Metastatic Breast Carcinoma in the Ovary (tissue), 3 donors: ENCODE data around the genes SHFL and TYK2.

DNA sequence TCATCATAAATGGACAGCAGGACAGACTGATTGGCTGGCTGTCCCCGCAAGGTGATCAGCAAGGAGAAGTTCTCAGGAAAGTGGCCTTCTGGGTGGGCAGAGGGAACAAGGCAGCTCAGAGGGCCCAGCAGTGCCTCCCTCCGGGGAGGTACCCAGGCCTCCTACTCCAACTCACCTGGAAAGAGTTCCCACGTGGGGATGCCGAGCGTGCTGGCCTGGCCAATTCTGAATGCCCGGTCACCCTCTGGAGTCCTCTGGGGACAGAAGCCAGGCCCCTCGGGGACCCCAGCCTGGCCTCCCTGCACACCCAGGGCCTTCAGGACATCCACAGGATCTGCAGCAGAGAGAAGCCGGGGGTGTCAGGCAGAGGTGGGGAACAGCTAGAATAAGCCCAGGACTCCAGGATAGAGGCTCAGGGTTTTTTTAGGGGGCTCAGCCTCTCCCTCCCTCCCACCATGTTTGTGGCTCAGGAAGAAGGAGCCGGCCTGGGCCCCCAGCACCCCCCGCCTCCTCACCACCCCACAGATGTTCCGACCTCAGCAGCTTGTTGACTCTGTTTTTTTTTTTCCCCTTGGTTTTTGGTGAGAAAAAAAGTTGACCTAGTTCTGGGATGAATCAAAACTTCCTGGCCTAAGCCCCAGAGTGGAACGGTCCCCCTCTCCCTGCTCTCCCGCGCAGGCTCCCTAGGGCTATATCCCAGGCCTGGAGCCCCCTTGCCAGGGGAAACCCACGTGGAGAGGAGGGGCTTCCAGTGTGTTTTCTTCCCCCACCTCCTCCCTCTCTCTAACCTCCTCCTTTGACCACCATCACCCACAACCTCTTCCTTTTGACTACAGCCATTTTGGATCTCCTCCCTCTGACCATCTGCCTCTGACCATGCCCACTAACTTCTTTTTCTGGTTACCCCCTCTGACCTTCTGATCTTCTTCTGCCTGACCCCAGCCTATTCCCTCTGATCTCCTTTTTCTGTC is 4.1 kb downstream of the COL5A3 start:
- PRO-cap, 3 experiments: no peak in any of the 3 experiments

DNA sequence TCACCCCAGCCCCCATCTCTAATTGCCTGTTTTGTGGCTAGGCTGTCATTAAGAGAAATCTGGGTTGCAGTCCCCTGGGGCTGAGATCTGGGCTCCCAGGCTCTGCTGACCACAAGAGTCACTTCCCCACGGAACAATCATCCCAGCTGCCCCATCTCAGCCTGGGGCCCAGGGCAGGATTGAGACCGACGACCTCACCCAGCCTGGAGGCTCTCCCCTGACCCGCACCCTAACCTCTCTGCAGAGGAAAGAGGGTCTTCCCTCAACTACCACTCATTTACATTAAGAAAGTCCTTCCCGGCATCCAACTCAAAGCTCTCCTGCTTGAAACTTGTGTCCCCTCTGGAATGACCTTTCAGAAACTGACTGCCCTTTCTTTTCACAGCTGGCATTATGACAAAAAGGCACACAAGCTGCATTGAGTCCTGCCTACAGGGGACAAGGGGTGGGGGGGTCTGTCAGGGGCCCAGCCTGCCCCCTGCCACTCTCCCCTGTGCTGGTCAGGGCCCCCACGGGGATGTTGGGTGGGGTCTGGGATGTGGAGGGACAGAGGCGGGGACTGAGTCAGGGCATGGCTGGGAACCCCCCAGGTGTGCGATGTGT is 2.2 kb downstream of the COL5A3 start:
- PRO-cap, 3 experiments: no peak in any of the 3 experiments

DNA sequence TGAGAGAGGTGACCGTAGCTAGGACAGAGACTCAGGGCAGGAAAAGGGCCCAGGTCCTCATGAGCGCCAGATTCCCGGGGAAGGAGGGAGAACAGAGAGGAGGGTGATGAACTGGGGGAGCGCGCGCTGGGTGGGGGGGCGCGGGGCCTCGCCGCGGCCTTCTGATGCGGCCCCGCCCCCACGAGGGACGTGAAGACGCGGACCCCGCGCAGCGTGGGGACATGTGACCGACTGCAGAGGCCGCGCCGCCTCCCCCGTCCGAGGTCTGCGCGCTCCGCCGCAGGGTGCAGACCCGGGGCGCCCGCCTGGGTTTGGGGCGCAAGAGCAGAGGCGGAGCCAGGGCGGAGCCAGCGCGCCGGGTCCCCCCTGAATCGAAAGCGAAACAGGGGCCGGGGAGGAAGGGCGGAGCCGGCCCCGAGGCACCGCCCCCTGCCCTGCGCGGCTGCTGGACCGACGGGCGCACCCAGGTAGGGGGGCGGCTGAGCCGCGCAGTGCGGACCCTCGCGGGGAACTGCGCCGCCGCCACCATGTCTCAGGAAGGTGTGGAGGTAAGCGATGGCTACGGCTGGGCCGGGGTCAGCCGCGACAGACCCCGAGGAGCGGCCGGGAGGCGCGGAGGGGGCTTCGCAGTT is at the start of gene SHFL:
Gene SHFL, plus strand, starts transcription at position 417 of the 632 bp plus-strand sequence.
- PRO-cap, 3 experiments: peak in 3 of 3 experiments; most common plus-strand start position 222 of the sequence (in 1); most common minus-strand start position 379 of the sequence (in 2)

DNA sequence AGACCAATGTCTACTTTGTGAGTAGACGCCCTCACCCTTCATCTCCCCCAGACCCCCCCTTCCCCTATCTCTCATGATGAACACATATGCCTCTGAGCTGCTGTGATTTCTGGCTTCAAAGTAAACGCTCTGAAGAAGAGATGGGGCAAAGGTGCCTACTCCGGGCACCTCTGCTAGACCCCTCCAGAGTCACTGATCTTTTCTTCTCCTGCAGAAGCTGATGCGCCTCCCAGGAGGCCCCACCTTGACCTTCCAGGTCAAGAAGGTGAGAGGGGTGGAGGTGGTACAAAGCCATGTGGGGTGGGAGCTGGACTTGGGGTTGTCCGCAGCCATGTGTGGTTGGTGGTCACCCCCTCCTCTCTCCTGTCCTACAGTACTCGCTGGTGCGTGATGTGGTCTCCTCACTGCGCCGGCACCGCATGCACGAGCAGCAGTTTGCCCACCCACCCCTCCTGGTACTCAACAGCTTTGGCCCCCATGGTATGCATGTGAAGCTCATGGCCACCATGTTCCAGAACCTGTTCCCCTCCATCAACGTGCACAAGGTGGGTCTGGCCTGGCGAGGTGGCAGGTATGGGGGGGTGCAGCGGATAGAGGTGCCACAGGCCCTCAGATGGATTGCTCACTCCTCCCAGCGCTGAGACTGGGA is 1.6 kb downstream of the PPAN start:
- PRO-cap, 3 experiments: peak in 1 of 3 experiments; most common plus-strand start position 69 of the sequence (in 1)

DNA sequence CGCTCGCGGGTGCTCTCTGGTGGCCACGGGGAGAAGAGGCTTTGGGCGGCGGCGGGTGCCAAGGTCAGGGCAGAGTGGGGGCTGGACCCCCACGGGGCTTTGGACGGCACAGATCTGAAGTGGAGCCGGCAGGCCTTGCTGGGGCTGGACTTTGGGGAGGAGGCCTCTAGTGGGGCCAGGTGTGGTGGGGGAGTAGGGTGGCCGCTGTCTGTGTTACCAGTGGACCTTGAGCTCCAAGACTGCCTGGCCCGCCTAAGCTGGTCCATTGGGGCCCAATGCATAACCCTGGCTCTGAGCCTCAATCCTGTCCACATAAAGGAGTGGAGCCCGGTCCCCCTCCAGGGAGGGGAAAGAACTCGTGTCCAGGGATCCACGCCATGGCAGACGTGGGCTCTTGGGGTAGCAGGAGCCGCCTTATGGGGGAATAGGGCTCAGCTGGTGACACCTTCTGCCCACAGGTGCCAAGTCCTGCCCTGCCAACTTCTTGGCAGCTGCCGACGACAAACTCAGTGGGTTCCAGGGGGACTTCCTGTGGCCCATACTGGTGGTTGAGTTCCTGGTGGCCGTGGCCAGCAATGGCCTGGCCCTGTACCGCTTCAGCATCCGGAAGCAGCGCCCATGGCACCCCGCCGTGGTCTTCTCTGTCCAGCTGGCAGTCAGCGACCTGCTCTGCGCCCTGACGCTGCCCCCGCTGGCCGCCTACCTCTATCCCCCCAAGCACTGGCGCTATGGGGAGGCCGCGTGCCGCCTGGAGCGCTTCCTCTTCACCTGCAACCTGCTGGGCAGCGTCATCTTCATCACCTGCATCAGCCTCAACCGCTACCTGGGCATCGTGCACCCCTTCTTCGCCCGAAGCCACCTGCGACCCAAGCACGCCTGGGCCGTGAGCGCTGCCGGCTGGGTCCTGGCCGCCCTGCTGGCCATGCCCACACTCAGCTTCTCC is 2.0 kb downstream of the P2RY11 start:
- PRO-cap, 3 experiments: no peak in any of the 3 experiments

- PRO-cap, 3 experiments: no peak in any of the 3 experiments
Observed at GRCh38 chr19:10175264-10175933, 19.4 kb downstream of the DNMT1 start.

DNA sequence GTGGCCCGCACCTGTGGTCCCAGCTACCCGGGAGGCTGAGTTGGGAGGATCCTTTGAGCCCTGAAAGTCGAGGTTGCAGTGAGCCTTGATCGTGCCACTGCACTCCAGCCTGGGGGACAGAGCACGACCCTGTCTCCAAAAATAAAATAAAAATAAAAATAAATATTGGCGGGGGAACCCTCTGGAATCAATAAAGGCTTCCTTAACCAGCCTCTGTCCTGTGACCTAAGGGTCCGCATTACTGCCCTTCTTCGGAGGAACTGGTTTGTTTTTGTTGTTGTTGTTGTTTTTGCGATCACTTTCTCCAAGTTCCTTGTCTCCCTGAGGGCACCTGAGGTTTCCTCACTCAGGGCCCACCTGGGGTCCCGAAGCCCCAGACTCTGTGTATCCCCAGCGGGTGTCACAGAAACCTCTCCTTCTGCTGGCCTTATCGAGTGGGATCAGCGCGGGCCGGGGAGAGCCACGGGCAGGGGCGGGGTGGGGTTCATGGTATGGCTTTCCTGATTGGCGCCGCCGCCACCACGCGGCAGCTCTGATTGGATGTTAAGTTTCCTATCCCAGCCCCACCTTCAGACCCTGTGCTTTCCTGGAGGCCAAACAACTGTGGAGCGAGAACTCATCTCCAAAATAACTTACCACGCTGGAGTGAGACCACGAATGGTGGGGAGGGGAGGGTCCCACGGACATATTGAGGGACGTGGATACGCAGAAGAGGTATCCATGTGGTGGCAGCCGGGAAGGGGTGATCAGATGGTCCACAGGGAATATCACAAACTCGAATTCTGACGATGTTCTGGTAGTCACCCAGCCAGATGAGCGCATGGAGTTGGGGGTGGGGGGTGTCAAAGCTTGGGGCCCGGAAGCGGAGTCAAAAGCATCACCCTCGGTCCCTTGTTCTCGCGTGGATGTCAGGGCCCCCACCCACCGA is 1.2 kb upstream of the ICAM5 start:
- PRO-cap, 3 experiments: no peak in any of the 3 experiments

GRCh38 chr19:10294048-10294607 is 4.4 kb downstream of the ICAM5 start:
- PRO-cap, 3 experiments: no peak in any of the 3 experiments

DNA sequence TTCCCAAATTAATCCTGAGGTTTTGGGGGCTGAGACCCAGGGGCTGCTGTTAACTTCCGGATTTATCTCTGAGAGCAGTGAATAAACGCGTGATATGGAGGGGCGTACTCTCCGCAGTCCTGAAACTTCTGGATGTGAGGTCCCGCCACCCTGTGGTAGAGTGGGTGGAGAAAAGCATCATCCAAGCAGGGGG is 671 bp downstream of the RAVER1 start:
- PRO-cap, 3 experiments: no peak in any of the 3 experiments

DNA sequence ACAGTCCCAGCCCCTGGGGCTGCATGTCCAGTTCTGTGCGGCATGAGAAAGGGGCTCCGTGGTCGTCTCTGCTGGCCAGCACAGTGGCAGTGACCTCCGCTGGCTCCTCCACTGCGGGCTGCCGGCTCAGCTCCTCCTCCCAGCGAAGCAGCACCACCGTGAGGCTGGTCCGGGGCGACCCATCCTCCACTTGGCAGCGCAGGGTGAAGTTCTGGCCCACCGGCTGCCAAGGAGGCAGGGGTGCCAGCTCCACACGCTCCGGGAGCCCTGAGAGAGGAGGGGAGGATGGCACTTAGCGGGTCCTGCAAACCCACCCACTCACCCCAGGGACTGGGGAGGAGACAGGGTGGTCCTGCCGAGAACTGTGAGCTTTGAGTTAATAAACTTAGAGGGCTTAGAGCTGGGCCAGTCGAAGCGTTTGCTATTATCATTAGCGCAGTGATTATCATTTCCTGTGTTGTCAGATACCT is 2.4 kb upstream of the RAVER1 start:
- PRO-cap, 3 experiments: no peak in any of the 3 experiments

DNA sequence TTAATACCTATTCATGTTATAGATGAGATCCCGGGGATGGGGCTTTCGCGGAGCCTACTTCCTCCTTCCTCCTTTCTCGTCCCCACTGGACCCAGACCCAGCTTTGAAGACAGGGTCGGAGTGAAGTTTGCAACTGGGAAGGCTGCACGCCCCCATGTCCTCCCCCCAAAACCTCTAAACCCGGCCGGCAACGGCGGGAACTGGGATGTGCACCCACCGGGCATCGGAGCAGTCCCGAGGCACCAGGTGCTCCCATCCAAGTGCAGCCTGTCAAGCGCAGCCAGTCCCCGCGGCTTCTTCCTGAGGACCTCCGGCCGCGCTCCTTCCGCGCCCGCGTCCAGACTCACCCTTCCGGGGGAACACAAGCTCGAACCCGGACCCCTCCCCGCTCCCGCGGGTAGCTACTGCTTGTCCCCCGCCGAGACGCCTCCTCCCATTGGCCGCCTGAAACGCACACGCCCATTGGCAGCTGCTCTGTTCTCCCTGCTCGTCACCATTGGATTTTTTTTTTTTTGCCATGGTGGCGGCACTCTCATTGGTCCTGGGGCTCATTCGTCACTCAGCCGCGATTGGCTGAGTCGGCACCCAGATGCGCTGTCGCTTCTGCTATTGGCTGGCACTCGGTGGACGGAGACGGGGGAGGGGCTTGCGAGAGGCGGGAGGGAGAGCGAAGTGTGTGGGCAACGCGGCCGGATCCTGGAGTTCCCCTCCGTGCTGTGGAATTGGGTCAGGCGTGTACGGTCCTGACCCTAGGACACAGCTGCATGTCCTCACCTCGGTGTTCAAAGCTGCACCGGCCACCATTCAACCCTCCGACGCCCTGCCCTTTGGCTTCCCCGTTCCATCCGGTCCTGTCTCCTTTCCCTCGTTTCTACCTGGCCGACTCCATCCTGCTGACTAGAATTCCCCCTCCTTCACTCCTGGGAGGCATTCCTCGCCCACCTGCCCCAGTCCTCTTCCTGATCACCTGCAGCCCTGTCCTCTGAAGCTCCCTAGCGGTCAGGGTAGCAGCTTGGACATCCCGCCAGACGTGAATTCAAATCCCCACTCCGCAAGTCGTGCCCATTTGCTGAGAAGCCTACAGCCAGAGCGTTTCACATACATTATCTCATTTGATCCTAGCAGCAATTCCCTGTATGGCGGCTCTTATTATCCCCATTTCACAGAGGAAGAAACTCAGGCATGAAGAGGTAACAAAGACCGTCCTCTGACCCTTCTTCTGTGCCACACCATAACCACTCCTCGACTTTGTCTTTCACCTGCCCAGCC is at the start of gene TYK2:
Gene TYK2, minus strand, starts transcription at position 410 of the 1,269 bp plus-strand sequence.
- PRO-cap, 3 experiments: peak in 3 of 3 experiments; most common plus-strand start position 665 of the sequence (in 2); most common minus-strand start position 345 of the sequence (in 1)

GRCh38 chr19:10389567-10390286 is 9.4 kb upstream of the TYK2 start:
- PRO-cap, 3 experiments: no peak in any of the 3 experiments

- PRO-cap, 3 experiments: peak in 1 of 3 experiments; most common minus-strand start chr19:10405649 (in 1)
Observed at GRCh38 chr19:10405463-10405879, 2.1 kb upstream of the CDC37 start.

GRCh38 chr19:10418875-10419200 is 1.5 kb upstream of the PDE4A start:
- PRO-cap, 3 experiments: no peak in any of the 3 experiments

- PRO-cap, 3 experiments: no peak in any of the 3 experiments
Observed at GRCh38 chr19:10419201-10419414, 1.2 kb upstream of the PDE4A start.

DNA sequence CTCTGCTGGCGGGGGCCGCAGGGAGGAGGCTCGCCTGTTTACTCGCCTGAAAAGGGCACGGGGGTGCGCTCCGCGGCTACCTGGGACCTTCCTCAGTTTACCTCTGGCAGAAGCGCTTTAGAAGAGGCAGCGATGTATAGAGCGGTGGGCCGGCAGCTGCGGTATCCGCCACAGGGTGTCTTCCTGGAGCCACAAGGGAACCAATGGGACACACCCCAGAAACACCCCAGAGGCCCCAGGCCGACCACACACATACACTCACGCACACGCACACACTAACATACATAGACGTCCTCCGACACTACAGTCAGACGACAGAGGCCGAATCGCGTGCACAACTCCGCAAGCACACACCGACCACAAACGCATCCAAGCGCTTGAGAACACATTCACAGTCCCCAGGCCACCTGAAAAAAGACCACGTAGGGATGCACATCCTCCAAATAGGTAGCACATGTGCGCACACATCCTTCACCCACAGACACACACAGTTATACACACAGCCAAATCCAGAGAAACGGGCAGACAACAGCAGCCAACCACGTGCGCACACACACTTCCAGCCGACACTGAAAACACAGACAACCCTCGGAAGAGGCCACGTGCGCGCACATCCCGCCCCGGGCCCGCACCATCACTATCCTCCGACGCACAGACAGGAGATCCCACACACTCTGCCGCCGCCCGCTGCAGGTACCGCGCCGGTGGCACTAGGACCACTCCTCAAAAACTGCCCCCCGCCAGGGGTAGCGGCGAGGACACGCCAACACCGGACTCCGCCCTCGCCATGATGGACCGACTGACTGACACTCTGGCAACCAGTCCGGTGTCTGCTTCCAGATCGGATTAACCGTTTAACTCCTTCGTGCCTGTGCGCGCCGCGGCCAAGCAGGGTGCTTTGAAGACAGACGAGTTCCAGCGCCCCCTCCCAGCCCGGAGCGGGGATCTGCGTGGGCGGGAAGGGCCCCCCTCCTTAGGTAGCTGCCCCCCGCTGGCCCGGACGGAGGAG is 619 bp upstream of the PDE4A start:
- PRO-cap, 3 experiments: no peak in any of the 3 experiments

DNA sequence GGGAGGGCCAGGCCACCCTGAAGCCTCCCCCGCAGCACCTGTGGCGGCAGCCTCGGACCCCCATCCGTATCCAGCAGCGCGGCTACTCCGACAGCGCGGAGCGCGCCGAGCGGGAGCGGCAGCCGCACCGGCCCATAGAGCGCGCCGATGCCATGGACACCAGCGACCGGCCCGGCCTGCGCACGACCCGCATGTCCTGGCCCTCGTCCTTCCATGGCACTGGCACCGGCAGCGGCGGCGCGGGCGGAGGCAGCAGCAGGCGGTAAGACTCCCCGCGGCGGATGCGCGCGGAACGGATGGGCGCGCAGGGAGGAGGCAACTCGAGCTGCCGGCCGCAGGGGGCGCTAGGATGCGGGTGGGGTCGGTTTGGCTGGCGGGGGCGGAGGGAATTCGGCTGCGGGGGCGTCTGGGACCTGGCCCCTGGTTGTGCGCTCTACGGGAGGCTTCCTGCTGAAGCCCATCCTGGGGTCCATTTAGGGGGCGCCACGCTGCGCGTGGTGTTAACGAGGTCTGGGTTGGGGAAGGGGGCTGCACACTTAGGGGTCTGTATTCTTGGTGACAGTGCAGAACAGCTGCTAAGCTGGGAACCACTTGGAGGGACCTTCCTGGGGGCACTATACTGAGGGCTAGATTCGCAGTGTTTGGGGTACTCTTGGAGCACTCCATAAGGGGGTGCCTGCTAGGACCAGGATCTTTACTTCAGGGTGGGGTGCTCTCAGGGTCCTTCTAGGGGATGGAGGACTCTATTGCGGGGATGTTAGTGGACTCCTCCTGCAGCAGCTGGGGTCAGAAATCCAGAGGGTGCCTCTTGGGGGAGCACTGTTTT is 698 bp downstream of the PDE4A start:
- PRO-cap, 3 experiments: no peak in any of the 3 experiments

- PRO-cap, 3 experiments: peak in 1 of 3 experiments; most common plus-strand start chr19:10604350 (in 1); most common minus-strand start chr19:10604248 (in 1)
Observed at GRCh38 chr19:10604029-10605255, 17.3 kb upstream of the AP1M2 start.

DNA sequence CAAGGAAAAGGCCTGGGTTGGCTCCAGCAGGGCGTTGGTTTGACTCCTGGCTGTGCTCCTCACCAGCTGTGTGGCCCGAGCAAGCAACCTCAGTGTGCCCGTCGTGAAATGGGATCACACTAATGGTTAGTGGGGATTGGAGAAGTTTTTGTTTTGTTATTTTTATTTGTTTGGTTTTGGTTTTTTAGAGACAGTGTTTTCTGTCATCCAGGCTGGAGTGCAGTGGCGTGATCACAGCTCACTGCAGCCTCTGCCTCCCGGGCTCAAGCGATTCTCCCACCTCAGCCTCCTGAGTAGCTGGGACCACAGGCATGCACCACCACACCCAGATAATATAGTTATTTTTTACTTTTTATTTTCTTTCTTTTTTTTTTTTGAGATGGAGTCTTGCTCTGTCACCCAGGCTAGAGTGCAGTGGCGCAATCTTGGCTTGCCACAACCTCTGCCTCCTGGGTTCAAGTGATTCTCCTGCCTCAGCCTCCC is 12.4 kb upstream of the SLC44A2 start:
- PRO-cap, 3 experiments: no peak in any of the 3 experiments

- PRO-cap, 3 experiments: no peak in any of the 3 experiments
Observed at GRCh38 chr19:10646577-10647220, 7.4 kb upstream of the ILF3 start.